AG09319 (cell line): ENCODE data around the genes ALPI and SNORC.

DNA sequence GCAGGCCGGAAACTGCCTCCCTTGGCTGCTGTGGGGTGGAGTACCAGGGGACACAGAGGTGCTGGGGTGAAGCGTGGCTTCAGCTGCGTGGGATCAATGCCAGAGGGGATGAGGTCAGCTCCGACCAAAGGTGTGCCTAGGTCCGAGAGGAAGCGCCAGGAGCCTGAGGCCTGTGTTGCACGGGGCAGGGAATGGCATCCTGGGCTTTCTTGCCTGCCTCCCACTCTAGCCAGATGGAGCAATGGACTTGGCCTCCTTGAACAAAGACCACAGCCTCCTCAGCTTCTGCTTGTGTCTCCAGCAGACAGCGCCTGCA lies 11.9 kb upstream of the ALPI start:
- RRBS = no CpG with 5 or more reads among the region's 8 CpGs

- RRBS = no CpG with 5 or more reads among the region's 12 CpGs
Observed at GRCh38 chr2:232455874-232456387, at the start of gene ALPI. Gene ALPI (plus strand): TSS chr2:232456153.

GRCh38 chr2:232502646-232503951 lies 15.5 kb upstream of the ECEL1 start:
- RRBS = no CpG with 5 or more reads among the region's 100 CpGs

- RRBS = no CpG with 5 or more reads among the region's 11 CpGs
Observed at GRCh38 chr2:232539878-232540110, 302 bp downstream of the CHRNG start.

- RRBS = no CpG with 5 or more reads among the region's 6 CpGs
Observed at GRCh38 chr2:232556226-232556981, 5.9 kb downstream of the EIF4E2 start.

- RRBS = no CpG with 5 or more reads among the region's 5 CpGs
Observed at GRCh38 chr2:232570945-232571357, 20.5 kb downstream of the EIF4E2 start.

DNA sequence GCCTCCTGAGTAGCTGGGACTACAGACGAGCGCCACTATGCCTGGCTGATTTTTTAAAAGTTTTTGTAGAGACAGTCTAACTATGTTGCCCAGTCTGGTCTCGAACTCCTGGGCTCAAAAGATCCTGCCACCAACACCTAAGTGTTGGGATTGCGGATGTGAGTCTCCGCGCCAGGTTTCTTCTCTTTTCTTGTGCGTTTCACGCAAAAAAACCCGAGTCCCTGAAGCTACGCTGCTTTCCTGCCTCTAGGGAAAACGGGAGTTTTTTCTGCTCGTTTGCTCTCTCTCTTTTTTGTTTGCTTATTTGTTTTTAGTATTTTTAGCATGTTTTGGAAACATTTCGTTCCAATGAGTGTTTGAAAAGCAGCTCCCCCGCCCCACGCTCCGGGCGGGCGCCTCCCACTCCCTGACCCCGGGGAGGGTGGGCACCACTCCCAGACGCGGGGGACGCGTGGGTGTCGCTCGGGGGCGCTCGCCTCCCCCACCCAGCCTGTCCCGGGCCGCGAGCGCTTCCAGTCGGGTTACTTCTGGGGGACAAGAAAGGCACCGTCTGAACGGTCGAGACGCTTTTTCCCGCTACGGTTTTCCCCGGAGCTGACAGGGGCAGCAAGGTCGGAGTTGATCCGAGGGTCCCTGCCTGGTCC lies 538 bp upstream of the EFHD1 start:
- RRBS = 3% methylated on average over 19 of the region's 41 CpGs

GRCh38 chr2:232655276-232655850 lies 22.0 kb downstream of the EFHD1 start:
- RRBS = no CpG with 5 or more reads among the region's 7 CpGs

- RRBS = no CpG with 5 or more reads among the region's 1 CpG
Observed at GRCh38 chr2:232748877-232749287, 27.5 kb downstream of the KCNJ13 start.

DNA sequence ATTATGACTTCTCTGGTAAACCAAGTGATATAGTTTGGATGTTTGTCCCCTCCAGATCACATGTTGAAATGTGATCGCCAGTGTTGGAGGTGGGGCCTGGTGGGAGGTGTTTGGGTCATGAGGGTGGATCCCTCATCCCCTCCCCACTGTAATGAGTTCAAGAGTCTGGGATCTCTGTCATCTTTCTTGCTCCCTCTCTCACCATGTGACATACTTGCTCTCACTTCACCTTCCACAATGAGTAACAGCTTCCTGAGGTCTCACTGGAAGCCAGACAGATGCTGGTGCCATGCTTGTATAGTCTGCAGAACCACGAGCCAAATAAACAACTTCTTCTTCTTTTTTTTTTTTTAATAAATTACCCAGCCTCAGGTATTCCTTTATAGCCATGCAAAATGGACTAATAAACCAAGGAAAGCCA lies 8.4 kb upstream of the KCNJ13 start:
- RRBS = no CpG with 5 or more reads among the region's 2 CpGs

DNA sequence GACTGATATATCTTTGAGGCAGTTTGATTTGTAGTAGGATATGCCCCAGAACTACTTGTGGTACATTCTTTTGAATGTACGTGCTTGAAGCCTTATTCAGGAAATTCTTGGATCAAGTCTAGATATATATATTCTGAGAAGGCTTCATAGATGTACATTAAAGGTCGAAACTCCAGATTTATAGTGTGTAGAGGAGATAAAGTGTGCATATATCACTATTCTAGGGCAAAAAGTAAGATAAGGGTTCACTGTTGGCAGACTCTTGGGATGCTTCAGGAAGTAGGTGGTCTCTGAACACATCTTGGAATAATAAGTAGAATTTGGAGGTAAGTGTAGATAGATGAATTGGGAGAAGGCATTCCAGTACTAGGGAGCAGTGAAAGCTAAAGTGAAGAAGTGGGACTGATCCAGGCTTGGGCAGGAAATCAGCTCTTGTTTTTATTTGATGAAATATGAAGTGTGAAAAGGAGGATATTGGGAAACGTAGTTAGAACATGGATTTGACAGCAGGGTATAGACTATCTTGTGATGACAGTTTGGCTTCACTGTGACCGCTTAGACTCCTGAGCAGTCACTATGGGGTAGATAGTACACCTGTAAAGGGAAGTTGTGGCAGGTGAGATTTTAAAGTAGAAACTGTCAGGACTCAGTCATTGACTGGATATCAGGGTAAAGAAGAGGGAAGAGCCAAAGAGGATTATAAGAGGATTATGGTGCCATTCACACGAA lies 16.5 kb upstream of the KCNJ13 start:
- RRBS = no CpG with 5 or more reads among the region's 5 CpGs

DNA sequence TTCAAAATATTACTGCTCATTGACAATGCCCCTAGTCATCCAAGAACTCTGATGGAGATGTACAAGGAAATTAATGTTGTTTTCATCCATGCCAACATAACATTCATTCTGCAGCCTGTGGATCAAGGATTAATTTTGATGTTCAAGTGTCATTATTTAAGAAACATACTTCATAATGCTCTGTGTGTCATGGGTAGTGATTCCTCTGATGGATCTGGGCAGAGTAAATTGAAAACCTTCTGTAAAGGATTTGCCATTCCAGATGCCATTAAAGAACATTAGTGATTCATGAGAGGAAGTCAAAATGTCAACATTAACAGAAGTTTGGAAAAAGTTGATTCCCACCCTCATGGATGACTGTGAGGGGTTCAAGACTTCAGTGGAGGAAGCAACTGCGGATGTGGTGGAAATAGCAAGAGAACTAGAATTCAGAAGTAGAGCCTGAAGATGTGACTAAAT lies 45.0 kb upstream of the SNORC start:
- RRBS = no CpG with 5 or more reads among the region's 1 CpG

- RRBS = no CpG with 5 or more reads among the region's 3 CpGs
Observed at GRCh38 chr2:232838270-232838993, 31.6 kb upstream of the SNORC start.

GRCh38 chr2:232860571-232861487 lies 9.2 kb upstream of the SNORC start:
- RRBS = no CpG with 5 or more reads among the region's 12 CpGs

- RRBS = 84% methylated on average over 4 of the region's 19 CpGs
Observed at GRCh38 chr2:232869980-232870560, at the start of gene SNORC. Gene SNORC (plus strand): TSS chr2:232870264.

- RRBS = no CpG with 5 or more reads among the region's 26 CpGs
Observed at GRCh38 chr2:232890817-232891678, 21.0 kb downstream of the SNORC start.

- RRBS = no CpG with 5 or more reads among the region's 5 CpGs
Observed at GRCh38 chr2:232966147-232966562, 46.9 kb downstream of the NGEF start.

- RRBS = 78% methylated on average over 2 of the region's 10 CpGs
Observed at GRCh38 chr2:233081369-233081808, 21.2 kb downstream of the INPP5D start.

- RRBS = no CpG with 5 or more reads among the region's 19 CpGs
Observed at GRCh38 chr2:233164315-233165007, 87.0 kb upstream of the ATG16L1 start.

DNA sequence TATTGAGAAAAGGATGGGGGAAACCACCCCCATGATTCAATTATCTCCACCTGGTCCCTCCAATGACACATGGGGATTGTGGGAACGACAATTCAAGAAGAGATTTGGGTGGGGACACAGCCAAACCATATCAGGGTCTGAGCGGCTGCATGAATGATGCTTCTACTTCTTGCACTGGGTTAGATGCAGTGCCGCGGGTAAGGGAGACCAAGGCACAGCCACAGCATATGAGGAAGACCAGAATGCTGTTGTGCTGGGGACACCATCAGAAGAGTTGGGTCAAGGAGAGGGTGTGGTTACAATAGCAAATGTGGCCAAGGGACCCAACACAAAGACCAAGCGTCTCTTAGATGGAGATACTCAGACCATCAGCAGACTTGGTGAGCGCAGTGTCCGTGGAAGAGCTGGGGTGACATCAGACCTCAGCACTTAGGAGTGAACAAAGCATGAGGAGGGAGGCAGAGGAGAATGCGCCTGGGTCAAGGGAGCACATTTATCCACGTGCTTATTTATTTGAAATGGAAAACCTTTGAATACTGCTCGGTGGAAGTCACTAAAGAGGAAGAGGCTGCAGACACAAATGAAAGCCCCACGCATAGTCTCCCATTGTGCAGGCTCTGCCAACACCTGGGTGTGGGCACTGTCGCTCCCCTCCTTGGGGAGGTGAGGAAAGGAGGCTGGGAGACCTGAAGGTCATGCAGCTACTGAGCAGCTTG lies 60.0 kb upstream of the ATG16L1 start:
- RRBS = no CpG with 5 or more reads among the region's 12 CpGs